GM12892 (cell line): ENCODE results near the genes MARF1 and CEP20.

DNA sequence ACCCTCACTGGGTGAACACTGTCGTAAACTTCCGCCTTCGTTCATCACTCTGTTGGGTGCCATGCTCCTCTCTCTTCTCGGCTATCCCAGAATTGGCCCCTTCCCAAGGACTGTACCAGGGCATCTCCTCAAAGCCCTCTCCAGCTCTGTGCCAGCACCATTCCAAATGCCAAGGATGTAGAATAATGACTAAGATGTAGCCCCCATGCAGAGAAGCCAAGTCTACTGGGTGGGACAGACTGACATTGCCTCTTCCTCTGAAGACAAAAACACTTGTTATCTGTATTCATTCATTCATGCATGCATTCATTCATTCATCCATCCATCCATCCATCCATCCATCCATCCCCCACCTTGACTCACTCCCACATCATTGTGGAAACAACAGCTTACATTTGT is 99.4 kb downstream of the PARN start:
- RRBS: no CpG with 5 or more reads among the region's 4 CpGs

GRCh38 chr16:14559680-14560274 is 70.3 kb downstream of the PARN start:
- RRBS: no CpG with 5 or more reads among the region's 8 CpGs

GRCh38 chr16:14632272-14632512 is 559 bp upstream of the BFAR start:
- RRBS: no CpG with 5 or more reads among the region's 11 CpGs

DNA sequence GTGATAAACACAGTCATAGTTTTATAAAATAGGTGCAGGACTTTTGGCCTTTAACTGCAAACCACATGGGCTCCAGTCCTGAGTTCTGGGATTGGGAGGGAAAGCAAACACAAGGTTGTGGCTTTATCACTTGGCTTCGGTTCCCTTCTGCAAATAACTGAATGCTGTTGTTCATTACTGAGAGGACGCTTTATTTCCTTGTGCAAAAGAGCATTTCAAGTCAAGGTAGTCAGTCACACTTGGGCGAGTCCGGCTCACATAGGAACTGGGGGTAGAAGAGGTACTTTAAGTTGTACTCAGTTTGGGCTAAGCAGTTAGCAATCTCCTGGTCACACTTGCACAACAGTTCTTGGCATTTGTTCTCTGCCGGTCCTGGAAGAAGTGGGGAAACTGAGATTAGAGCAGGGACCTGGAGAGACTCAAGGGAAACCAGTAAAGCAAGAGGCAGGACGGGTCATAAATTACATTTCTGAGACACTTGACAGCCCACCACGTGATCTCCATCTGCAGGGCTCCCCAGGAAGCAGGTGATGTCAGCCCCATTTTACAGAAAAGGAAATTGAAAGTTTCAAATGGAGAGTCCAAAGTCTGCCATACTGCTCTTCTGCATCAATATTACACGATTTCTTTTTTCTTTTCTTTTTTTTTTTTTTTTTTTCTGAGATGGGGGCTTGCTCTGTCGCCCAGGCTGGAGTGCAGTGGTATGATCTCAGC is 21.6 kb downstream of the PLA2G10 start:
- RRBS: no CpG with 5 or more reads among the region's 9 CpGs

DNA sequence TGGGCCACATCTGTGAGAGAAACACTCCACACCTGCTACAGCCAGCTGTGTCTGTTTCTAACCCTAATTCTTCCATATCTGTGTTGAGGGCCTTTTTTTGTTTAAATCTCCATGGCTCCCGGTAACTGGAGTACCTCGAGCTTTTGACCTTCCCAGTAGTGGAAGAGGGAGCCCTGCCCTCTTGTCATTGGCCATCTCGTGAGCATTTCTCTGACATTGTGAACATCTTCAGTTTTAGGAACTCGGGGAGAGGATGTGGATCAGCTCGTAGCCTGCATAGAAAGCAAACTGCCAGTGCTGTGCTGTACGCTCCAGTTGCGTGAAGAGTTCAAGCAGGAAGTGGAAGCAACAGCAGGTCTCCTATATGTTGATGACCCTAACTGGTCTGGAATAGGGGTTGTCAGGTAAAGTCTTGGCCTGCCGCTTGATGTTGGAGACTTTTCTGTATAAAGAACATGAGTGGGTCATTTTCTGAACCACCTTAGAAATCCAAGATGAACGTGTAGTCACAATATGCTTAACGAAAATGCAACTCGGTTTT is 24.3 kb downstream of the NTAN1 start:
- RRBS: no CpG with 5 or more reads among the region's 11 CpGs

GRCh38 chr16:15123033-15123751 is 29.1 kb upstream of the RRN3 start:
- RRBS: no CpG with 5 or more reads among the region's 13 CpGs

GRCh38 chr16:15127290-15127587 is 33.2 kb upstream of the RRN3 start:
- RRBS: no CpG with 5 or more reads among the region's 12 CpGs

DNA sequence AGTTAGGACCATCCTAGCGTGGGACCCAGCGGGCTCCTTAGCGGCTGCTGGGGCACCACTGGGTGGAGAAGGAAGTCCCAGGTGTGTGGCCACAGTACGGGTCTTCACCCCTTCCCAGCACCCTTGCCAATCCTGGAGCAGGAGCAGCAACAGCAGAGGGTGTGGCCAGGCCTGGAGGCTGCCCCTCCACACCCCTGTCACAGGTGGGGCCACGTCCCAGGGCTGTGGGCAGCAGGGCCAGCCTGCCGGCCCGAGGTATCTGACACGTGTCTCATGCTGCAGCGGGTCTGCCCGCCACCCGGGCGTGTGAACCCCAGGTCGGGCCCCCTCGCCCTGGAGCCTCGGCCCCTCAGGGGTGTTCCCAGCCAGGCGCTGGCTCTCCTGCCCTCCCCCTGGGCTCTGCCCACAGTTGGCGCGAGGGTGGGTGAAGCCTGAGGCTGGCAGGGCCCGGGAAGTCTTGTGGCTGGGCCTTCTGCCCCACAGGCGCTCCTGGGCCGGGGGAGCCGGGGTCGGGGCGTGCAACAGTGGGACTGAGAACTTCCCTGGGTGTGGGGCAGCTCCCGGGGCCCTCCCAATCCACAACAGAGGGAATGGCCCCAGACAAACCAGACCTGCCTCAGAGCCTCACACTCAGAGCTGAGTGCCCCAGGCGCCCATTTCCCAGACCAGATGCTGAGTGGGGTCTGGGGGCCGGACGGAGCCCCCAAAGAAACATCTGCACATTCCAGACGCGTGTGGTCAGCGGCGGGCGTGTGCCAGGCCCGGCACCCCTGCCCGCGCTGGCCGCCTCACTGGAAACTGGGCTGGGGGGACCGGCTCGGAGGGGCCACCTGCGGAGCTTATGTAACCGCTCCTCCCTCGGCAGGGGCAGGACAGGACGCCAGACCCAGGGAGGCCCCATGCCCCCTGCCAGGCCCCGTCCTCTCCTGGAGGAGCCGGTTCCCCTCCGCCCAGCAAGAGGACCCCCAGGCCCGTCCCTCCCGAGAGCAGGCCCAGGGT is 49.4 kb upstream of the RRN3 start:
- RRBS: 79% methylated on average over 4 of the region's 48 CpGs

DNA sequence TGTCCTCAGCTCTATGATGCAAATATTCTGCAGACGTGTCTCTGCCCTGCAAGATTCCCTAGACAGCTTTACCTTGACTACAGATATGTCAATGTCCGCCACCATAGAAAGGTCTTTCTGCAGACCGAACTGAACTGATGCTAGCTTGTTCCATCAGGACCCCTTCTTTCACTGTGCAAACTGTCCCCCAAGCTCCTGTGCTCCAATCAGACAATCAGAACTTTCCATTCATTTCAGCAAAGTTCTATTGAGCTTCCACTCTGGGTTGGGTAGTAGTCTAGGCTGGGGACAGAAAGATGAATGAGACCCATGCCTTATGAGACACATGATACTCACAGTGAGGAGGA is 75.1 kb upstream of the RRN3 start:
- RRBS: no CpG with 5 or more reads among the region's 3 CpGs

DNA sequence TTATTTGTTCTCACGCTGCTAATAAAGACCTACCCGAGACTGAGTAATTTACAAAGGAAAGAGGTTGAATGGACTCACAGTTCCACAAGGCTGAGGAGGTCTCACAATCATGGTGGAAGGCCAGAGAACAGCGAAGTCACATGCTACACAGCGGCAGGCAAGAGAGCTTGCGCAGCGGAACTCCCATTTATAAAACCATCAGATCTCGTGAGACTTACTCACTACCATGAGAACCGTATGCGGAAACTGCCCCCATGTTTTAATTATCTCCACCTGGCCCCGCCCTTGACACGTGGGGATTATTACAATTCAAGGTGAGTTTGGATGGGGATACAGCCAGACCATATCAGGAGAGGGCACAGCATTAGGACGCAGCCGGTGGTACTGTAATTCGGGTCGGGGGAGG is 121.1 kb downstream of the NPIPA5 start:
- RRBS: no CpG with 5 or more reads among the region's 15 CpGs

DNA sequence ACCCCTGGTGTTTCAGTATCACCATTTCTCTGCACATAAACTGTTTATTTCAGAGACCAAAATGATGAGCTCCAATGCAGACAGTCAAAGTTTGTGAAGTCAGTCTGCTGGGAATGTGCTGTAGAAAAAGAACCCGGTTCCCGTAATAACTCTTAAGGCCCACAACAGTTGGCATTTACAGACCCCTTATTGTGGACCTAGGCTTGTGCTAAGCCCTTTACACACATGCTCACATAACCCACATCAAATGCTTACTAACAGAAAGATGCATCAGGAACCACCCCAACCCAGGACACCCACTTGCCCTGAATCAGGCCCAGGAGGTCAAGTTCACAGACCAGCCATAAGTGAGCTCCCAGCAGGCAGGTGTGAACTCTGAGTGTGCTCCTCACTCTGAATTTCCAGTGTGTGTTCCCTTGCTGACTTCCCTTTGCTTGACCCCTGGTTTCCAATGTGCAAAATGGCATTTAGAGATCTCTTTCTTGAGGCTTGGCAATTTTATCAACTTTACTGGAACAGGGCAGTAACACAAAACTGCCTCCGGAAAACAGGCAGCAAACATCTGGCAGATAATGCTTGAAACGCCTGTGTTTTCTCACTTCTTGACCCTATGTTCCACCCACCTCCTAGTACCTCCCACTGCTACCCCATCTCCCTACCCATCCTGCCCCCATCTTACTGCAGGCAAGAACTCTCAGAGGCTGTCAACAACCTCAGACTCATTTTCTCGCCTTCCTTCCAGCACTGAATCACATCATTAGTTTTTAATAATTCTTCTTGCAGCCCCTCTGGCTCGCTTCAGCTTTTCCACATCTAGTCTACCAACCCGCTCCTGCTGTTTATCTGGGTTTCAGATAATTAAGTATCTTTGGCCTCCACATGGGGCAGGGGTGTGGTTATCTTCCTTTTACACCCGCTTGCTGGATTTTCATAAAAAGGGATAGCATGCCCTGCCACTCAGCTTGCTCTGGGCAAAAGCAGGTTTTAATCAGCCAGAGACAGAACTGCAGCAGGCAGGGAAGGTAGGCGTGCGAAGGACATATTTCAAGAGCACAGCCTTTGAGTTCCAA is 87.2 kb downstream of the BMERB1 start:
- RRBS: no CpG with 5 or more reads among the region's 10 CpGs

- RRBS: under 1% methylated on average over 7 of the region's 63 CpGs
Observed at GRCh38 chr16:15642931-15643777, at the start of gene MARF1. Gene MARF1 (minus strand): TSS chr16:15643154.

GRCh38 chr16:15714776-15715362 is 64.8 kb downstream of the NDE1 start:
- RRBS: no CpG with 5 or more reads among the region's 25 CpGs

GRCh38 chr16:15747526-15747925 is 97.5 kb downstream of the NDE1 start:
- RRBS: no CpG with 5 or more reads among the region's 11 CpGs

- RRBS: no CpG with 5 or more reads among the region's 4 CpGs
Observed at GRCh38 chr16:15834991-15835759, 21.7 kb downstream of the MYH11 start.

DNA sequence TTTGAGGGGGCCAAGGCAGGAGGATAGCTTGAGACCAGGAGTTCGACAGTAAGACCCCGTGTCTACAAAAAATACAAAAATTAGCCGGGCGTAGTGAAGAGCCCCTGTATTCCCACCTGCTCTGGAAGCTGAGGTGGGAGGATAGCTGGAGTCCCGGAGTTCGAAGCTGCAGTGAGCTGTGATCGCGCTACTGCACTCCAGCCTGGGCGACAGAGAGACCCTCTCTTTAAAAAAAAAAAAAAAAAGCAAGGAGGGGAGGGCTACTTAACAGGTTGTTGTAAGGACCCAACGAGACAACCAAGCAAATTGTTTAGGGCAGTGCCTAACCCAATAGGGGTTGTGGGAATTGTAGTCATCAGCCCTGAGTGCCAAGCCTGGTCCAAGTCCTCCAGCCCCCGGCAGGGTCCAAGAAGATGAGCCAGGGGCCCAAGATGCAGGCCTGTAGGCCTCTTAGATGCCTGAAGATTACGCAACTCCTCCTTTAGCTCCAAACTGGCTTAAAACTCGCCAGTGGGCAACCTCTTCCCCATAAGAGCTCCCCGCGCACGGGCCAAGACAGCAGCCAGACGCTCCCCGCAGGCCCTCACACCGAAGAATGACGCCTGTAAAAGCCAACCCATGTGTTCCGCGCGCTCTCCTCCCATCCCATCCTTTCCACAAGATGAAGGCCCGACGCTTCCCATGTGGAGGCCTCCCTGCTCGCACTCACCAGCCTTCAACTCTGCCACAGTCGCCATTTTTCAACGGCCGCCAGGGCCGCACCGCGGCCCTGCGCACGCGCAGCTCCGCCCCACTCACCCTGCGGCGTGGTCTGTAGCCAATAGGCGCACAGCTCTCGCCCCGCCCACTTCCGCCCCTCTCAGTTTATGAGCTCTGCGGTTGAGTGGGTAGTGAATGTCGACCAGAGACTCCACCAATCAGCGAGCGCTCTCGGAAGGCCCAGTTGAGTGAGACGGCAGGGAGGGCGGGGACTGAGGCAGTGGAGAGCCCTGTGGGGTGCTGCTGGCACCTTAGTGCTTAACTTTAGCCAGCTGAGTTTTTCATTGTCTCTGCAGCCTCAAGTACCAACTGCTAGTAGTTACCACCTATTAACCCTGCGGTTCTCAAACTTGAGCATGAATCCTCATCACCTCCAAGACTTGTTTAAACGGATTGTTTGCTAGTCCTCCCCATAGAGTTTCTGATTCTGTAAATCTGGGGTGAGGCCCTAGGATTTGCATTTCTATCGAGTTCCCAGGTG is at the start of gene CEP20:
Gene CEP20 (minus strand): TSS at position 755 of the 1,240 bp plus-strand sequence.
- RRBS: 34% methylated on average over 2 of the region's 52 CpGs

- RRBS: no CpG with 5 or more reads among the region's 8 CpGs
Observed at GRCh38 chr16:15950056-15950291, 558 bp downstream of the ABCC1 start.

GRCh38 chr16:15950292-15950845 is 953 bp downstream of the ABCC1 start:
- RRBS: no CpG with 5 or more reads among the region's 14 CpGs

DNA sequence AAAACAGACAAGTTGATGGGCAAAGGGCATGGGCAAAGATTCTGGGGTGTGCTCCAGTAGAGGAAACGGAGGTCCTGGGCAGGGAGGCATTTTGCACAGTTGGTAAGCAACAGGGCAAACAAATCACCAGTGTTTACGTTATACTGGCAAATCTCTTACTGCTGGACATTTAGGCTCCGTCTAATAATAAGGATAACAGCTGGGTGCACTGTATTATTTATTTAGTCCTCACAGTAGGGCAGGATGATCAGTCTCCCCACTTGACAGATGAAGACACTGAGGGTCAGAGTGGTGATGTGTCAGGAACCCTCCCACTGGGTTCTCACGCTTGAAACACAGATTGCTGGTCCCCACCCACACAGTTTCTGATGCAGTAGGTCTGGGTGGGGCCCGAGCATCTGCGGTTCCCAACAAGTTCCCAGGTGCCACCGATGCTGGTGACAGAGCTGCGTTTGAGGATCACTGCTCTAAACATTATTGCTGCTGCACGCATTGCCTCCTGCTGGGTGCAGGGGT is 75.7 kb downstream of the ABCC1 start:
- RRBS: no CpG with 5 or more reads among the region's 9 CpGs

DNA sequence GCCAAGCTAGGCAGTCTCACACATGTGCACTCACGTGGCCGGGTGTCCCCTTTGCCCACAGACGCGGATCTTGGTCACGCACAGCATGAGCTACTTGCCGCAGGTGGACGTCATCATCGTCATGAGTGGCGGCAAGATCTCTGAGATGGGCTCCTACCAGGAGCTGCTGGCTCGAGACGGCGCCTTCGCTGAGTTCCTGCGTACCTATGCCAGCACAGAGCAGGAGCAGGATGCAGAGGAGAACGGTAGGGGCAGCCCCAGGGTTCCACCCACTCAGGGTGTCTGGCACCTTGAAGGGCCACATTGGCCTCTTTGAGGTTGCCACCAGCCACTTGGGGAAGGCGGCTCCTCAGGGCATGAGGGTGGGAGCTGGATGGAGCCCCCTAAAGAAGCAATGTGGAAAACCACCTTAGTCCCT is 132.9 kb downstream of the ABCC6 start:
- RRBS: no CpG with 5 or more reads among the region's 16 CpGs